Hair follicle dermal papilla cell (primary cell): ENCODE data around the genes EBLN2 and ROBO2.

DNA sequence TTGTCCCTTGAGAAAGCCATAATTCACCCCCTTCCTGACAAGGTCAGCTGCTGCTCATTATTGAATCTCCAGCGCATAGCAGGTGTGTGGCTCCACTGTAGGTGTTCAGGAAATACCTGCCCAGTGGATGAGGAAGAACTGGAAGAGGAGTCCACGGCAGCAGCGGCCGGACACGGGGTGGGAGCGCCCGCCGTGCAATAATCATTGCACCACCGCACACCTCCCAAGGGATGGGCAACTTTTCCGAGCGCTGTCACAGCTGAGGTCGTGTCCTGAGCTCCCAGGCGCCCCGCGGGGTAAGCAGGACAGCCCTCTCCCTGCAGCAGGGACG lies 715 bp downstream of the EIF4E3 start:
- CAGE, long polyA plus RNA = no peak

GRCh38 chr3:72097017-72097728 lies 312.2 kb upstream of the PROK2 start:
- CAGE, long polyA plus RNA = no peak

- CAGE, long polyA plus RNA = no peak
Measured at GRCh38 chr3:72296605-72297271, 511.8 kb upstream of the PROK2 start.

GRCh38 chr3:72388096-72388729 lies 460.0 kb downstream of the SHQ1 start:
- CAGE, long polyA plus RNA = no peak

GRCh38 chr3:72413899-72414361 lies 434.3 kb downstream of the SHQ1 start:
- CAGE, long polyA plus RNA = no peak

- CAGE, long polyA plus RNA = no peak
Measured at GRCh38 chr3:72446104-72447370, 401.7 kb downstream of the SHQ1 start.

DNA sequence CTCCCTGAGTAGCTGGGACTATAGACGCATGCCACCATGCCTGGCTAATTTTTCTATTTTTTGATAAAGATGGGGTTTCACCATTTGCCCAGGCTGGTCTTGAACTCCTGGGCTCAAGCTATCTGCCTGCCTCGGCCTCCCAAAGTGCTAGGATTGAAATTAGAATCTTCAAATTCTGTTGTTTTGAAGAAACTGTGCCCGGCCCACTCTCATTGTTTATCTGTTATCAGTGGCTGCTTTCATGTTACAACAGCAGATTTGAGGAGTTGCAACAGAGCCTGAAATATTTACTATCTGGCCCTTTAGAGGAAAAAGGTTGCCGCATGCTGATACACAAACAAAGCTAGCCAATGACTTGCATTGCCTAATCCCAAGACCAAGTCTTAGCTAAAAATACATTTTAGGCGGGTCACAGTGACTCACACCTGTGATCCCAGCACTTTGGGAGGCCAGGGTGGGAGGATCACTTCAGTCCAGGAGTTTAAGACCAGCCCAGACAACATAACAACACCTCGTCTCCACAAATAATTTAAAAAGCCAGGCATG lies 43.1 kb upstream of the PPP4R2 start:
- CAGE, long polyA plus RNA = no peak

DNA sequence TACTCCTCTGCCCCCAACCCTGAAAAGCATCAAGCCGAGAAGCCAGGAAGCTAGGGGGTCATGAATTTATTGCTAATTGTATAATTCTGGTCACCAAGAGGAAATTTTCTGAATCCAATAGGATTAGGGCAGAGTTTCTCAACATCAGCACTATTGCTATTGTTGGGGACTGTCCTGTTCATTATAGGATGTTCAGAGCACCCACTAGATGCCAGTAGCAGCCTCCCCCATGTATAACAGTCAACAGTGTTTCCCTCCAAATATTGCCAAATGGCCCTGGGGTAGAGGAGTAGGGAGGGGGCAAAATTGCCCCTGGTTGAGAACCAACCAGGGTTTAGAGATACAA lies 31.1 kb upstream of the PPP4R2 start:
- CAGE, long polyA plus RNA = no peak

GRCh38 chr3:72998547-72999205 lies 2.1 kb downstream of the PPP4R2 start:
- CAGE, long polyA plus RNA = no peak

DNA sequence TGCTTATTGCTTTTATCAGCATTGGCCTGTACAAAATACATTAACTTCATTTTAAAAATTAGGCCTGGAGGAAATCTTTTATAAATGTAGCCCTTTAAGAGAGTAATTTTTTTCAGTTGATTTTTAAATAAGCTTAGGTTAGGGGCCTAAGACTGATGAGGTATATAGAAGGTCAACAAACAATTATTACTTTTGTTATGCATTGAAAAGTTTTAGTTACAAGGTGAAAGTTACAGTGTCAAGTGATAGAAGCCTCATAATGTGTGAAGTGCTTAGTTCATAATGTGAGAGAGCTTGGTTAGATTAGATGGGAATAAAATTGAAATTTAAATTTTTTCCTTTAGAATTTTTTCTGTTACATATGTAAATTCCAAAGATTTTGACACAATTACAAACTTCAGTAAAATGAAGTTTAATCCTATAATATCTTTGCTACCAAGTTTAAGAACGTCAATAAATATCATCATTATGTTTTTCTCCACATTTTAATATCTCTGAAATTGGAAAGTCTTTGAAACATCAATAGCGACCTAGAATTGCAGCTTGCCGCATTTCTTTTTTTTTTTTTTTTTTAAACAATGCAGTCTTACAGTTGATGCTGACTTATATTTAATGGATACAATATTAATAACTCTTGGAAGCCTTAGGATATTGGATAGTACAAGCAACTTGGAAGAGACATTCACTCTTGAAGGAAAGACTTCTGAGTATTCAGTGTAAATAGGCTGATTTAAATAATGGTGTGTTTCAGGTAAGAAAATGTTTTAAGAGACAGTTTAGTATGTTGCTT lies 25.8 kb downstream of the PPP4R2 start:
- CAGE, long polyA plus RNA = no peak

DNA sequence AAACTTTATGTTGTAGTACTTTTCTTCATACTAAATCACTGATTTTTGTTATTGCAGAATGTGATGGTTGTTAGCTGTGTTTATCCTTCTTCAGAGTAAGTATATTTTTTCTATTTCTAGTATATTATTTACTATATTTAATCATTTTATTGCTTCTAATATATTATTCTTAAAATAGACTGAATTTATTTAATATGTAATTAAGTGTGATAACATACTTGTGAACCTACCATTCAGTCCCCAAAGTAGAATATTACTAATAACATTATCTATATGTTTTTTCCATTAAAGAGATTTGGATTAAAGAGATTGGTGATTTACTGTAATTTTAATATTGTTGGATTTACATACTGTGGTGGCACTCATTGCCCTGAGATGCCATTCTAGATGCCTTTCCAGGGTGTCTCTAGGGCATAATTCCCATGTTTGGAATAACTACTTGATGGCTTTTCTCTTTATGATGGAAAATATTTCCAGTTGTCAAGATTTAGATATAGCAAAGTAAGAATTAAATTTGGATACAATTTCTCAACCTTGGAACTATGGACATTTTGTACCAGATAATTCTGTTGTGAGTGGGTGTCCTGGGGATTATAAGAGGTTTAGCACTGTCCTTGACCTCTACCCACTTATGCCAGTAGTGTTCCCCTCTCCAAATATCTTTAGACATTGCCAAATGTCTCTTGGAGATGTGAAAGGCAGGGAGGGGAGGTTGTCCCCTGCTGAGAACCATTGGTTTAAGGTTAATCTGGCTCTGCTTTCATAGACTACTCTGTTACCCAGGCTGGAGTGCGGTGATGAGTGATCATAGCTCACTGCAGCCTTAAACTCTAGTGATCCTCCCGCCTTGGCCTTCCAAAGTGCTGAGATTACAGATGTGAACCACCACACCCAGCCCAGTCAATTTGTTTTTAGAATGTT lies at the start of gene EBLN2:
Gene EBLN2, plus strand, starts transcription at position 694 of the 921 bp plus-strand sequence.
- CAGE, long polyA plus RNA = no peak

- CAGE, long polyA plus RNA = no peak
Measured at GRCh38 chr3:73446431-73446890, 178.3 kb downstream of the PDZRN3 start.

- CAGE, long polyA plus RNA = no peak
Measured at GRCh38 chr3:73719893-73720292, 95.2 kb upstream of the PDZRN3 start.

- CAGE, long polyA plus RNA = no peak
Measured at GRCh38 chr3:73727016-73727458, 102.3 kb upstream of the PDZRN3 start.

DNA sequence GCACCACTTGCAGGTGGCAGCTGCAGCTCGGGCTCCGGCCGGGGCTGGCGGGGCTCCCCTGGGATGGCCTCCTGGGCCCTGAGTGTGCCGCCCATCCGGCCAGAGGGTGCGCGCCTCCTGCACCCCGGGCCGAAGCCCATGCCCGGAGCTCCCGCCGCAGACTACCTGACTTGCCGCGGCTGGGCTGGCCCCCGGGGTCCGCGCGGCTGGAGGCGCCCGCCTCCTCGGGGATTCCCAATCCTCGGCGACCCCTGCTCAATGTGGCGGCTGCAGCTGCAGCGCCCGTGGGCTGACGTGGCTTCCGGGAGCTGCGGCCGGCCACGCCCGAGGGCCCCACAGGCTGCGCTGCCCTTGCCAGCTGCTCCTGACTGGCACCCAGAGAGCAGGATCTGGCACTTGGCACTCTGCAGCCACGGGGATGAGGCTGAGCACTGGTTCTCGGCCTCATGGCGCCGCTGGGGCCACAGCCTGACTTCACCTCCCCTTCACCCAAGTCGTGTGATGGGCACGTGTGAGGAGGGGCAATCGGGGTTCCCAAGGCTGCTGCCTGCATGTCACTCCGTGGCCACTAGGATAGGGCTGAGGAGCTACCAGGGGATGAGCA lies 267.9 kb upstream of the FRG2C start:
- CAGE, long polyA plus RNA = no peak

DNA sequence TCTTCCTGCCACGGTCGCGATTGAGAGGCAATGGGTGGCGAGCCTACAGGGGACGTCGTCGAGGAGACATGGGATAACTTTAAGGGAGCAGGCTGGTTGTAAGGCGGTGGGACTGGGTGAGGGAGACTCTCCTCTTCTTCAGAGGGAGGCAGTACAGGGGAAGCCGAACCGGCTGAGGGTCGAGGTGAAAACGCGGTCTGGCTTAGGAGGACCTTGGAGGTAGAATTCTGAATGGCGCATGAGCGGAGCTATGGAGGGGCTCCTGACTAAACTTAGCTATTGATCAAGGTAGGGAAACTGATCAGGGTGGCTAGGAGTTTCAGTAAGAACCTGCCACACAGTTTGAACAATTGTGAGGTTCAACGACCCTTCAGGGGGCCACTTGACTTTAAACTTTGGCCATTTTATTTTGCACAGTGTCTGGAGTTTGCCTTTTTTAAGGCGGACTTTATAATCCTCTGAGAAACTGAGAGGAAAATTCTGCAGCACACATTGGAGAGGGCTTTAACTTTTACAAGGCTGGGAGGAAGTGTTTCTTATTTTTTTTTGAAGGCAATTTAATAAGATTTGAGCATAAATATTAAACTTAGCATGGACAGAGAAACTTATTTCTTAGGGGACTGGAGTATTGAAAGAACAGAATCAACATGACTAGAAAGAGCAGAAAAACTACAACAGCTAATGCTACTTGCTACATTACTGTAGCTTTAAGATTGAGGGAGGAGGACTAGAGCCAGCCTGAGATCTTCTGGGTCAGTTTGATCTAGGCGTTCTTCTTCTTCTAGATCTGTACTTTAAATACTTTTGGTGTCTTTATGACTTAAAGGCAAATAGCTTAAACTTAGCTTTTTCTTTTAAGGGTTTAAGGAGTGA lies 159.3 kb upstream of the FRG2C start:
- CAGE, long polyA plus RNA = no peak

- CAGE, long polyA plus RNA = no peak
Measured at GRCh38 chr3:77039035-77040215, at the start of gene ROBO2. TSS of gene ROBO2 (plus strand) at chr3:77040099.

- CAGE, long polyA plus RNA = no peak
Measured at GRCh38 chr3:78096256-78096508, 1056.3 kb downstream of the ROBO2 start.

DNA sequence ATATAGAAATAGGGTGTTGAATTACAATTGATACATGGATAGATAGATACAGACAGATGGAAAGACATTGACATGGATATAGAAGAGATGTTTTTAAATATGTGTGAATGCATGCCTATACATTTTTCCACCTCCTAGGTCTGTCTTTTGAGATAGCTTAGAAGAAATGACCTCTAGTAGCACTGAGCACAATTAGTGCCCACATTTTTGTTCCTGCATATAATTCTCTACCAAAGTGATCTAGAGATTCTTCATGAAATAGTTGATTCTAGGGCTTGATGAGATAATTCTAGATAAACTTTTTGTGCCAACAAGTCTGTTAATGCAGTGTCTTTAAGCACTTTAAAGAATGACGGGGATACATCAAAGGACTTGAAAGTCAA lies 560.1 kb upstream of the ROBO1 start:
- CAGE, long polyA plus RNA = no peak

GRCh38 chr3:81581061-81581416 lies 180.4 kb downstream of the GBE1 start:
- CAGE, long polyA plus RNA = no peak